ENCODE measurements around the gene TNNT2.

GRCh38 chr1:198519548-198520416, 20.7 kb downstream of the ATP6V1G3 start:
- RRBS, 2 experiments, result no CpG with 5 or more reads among the region's 11 CpGs

GRCh38 chr1:198633435-198633951, 5.3 kb upstream of the PTPRC start:
- RRBS, 2 experiments, result no CpG with 5 or more reads among the region's 5 CpGs

- RRBS, 2 experiments, result no CpG with 5 or more reads among the region's 1 CpG
Measured at GRCh38 chr1:198668521-198668910, 29.7 kb downstream of the PTPRC start.

DNA sequence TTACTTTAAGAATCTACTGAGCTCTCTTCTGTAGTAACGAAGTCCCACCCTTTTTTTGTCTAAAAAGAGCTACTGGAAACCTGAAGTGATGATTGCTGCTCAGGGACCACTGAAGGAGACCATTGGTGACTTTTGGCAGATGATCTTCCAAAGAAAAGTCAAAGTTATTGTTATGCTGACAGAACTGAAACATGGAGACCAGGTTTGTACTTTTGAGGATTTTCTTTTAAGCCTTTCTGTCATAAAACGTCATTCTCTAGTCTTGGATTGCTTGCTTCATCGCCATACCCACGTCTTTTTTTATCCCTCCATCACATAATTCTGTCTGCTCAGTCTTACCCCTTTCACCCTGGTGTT, 111.6 kb downstream of the PTPRC start:
- RRBS, 2 experiments, result no CpG with 5 or more reads among the region's 4 CpGs

- RRBS, 2 experiments, result no CpG with 5 or more reads among the region's 7 CpGs
Measured at GRCh38 chr1:199931982-199932434, 95.5 kb upstream of the NR5A2 start.

DNA sequence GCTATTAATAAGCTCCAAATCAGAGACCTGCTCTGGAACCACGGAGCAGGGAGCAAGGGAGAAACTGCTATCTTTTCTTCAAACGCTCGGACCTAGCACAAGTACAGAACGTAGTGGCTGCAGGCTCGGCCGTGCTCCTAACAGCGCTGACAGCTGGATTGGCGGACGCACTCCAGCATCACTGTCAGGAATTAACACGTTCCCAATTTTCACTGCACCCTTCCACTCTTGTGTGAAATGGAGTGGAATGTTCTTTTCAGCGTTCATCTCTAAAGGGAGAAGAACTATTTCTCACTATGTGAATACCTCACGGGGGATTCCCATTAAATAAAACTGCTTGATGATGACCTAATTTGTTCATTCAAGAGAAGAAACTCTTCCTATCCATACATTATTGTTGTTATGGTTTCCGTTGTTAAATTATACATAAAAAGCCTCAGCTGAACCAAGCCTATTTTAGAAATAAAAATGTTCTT, 106.9 kb downstream of the ZNF281 start:
- RRBS, 2 experiments, result no CpG with 5 or more reads among the region's 13 CpGs

DNA sequence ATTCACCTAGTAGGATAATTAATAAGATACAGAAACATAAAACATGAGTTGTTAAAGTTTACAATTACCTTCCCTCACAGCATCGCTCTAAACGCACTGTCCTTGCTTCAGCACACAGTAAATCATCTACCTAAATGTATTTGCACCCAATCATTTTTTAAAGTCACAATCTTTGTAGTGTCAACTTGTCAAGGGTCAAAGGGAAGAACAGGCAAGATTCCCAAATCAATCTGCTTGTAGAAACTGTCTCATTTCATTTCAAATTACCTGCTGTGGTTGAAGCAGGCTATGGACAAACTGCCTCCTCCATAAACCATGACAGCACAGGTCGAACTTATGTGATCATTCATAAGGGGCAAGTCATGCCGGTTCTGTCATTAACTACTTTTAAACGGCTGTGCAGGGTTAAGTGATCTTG, 93.6 kb downstream of the ZNF281 start:
- RRBS, 2 experiments, result no CpG with 5 or more reads among the region's 5 CpGs

DNA sequence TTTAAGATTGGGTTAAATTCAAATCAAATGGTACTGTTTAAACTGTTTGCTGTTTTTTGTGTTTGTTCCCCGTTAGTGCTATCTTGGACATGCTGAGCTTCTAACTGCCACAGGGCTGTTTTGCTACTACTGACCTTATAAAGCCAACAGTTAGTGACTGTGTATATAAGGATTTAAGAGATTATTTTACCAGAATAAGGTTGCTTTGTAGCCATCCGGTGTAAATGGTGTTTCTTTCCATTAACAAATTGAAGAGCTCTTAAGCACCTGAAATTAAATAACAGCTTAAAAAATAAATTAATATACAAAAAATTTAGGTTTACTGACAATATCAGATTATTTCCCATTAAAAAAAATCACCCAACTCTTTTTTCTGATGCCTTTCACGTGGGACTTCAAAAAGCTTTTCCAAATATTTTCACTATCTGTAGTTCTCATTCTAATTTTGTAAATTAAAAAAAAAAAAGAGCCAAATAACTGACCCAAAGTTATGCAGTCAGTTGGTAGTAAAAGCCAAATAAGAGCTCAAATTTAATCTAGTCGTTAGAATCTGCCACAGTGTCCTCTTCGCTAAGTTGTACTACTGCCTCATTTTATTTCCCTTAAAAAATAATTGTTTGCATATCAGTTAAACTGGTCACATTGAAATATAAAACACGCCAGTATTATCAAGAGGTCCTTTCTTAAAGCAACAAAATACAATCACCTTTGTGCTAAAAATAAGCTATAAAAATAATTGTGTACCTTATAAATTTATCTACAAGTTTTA, 36.7 kb downstream of the ZNF281 start:
- RRBS, 2 experiments, result no CpG with 5 or more reads among the region's 6 CpGs

DNA sequence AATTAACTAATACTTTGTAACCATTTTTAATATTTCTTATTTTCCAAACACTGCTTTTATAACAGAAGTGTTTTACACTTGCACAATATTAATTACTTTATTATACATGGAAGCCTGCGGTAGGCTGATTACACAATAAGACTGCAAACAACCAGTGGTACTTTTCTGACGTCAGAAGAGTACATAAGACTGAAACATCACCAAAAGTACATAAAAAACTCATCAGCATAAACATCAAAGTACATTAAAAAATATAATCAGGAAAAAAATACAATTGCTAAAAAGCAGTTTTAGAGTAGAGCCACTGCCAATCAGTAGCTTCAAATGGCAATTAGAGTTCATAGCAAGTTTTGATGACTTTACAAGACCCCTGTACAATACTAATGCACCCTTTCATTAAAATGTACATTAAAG, 4.5 kb downstream of the ZNF281 start:
- RRBS, 2 experiments, result no CpG with 5 or more reads among the region's 2 CpGs

DNA sequence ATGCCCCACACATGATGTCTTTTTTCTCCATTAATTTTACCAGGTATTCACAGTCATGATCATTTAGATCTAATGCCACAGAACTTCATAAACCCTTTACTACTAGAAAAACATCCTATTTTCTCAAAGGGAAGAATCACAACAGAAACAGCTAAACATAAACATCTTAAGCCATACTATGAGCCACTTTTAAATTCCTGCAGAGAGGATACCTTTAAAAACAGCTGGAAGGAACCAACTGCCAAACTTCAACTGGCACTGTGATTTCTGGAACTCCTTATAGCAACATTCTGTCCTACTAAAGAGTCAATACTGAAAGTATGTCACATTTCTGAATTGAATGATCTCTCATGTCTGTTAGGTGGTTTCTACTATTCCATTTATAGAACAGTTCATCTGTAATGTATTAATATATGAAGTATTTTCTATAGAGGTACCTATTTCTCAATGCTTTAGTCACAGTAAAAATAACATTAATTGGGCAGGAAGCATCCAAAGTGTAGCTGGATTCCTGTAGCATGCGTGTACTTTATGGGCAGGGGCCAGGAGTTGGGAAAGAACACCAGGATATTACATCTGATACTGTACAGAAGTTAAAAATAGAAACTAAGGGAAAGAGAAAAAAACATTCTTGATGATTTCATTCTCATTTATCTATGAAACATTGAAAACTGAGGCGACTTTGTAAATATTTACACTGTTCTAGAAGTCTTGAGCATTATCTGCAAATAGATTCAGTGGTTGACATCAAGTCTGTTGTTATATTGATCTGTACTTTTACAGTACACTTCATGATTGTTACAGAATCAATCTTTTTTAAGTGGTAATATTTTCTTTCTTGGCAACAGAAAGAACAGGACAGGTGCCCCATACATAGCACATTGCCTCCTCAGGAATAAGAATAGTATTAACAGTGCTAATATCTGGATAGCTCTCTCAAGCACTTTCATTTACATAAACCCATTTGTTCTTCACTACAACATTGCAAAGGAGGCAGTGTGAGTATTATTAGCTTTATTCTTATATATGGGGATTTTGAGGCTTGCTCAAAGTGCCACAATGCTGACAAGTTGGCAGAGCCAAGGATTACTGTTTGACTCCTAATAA, 6.1 kb upstream of the ZNF281 start:
- RRBS, 2 experiments, result no CpG with 5 or more reads among the region's 2 CpGs

GRCh38 chr1:200892274-200893110, 2.2 kb upstream of the INAVA start:
- RRBS, 2 experiments, result no CpG with 5 or more reads among the region's 8 CpGs

GRCh38 chr1:200893111-200893982, 1.4 kb upstream of the INAVA start:
- RRBS, 2 experiments, result no CpG with 5 or more reads among the region's 7 CpGs

DNA sequence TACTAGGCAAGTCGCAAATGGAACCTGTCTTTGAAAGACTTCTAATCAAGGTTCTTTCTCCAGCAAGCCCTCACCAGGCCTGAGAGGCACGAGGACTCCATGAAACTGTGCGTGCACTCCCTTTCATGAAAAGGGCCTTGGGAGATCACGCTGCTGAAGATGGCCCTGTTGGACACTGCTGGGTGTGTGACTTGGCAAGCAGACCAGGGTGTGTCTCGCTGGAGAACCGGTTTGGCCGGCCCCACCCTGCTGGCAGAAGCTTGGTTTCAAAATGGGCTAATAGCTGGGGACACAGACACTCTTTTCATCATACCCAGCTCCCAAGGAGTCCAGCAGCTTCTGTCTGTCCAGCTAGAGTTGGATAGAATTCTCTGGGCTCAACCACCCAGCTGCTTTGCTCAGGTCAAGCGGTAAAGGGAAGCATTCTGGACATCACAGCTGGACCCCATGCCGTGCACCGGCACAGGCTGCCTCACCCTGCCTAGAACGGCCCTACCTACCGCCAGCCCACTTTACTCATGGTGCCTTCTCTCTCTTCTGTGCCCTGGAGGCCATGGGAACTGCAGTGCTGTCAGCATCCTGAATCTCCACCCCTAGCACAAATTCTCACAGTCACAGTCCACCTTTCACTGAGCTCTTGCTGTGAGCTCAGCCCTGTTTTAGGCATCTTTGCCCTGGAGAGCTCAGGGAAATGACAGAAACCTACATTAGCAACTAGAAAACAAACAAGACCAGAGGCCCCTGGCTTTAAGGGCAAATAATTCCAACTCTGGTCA, 24.6 kb downstream of the PKP1 start:
- RRBS, 2 experiments, result no CpG with 5 or more reads among the region's 12 CpGs

DNA sequence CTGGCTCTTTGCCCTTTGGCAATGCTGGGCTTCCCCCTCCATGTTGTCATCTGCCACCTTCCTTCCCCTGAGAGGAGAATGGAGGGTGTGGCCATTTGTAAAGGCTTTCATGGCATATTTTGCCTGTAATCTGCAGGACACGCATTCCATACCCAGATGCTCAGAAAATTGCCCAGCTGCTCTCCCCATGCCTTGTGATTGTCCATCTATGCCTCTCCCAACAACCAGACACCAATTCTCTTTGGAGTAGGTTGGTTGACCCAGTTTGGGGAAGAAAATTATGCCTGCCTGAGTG, 27.8 kb downstream of the PKP1 start:
- RRBS, 2 experiments, result no CpG with 5 or more reads among the region's 1 CpG

- RRBS, 2 experiments, result no CpG with 5 or more reads among the region's 7 CpGs
Measured at GRCh38 chr1:201365577-201366093, 11.8 kb downstream of the TNNT2 start.

DNA sequence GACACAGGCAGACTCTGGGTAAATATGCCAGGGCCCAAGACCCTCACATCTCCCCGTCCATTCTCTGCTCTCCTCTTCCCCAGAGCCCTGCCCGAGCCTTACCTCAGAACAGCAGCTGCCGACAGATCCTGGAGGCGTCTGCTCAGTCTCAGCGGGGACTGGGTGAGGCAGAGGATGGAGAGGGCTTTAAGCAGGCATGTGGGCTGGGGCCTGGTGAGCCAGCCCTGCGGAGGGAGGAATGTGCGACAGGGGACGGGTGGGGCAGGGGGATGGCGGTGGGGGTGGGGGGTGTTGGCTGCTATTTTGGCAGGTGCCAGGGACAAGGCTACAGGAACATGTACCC, at the start of gene TNNT2:
Gene TNNT2 (minus strand): TSS at position 160 of the 343 bp plus-strand sequence.
- RRBS, 2 experiments, result no CpG with 5 or more reads among the region's 9 CpGs

- RRBS, 2 experiments, result 61% methylated on average over 4 of the region's 12 CpGs; no CpG with 5 or more reads in 1 of the 2 experiments
Measured at GRCh38 chr1:201448128-201448549, 20.8 kb downstream of the PHLDA3 start.

- RRBS, 2 experiments, result no CpG with 5 or more reads among the region's 6 CpGs
Measured at GRCh38 chr1:201483792-201484926, 15.2 kb upstream of the PHLDA3 start.

DNA sequence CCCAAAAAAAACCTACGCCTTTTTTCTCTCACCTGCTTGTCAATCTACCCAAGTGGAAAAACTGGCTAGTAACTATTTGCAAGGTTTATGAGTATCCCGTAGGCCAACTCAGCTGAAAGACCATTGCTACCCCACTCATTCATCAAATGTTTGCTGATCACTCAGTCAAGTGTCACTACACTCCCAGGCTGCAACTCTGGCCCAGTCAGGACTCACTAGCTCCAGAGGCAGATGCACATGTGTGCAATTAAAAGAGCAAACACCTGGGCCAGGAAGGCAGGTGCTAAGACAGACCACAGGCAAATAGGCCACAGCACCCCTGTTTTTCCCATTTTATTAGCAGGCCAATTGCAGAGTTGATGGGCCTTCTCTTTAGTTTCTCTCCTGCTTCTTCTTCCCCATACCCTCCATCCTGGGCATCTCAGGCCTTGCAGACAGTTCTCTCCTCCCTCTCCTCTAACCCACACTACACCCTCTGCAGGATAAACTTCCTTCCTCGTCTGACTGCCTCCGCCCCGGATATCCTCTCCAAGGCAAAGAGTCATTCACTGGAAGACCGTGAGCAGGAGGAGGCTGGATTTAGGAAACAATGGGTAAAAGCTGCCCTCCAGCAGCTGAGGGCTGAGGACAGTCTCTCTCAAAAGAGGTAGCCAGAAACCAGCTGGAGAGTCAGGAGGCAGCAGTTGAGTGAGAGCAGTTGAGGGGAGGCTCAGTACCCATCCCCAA, 1.6 kb downstream of the CSRP1 start:
- RRBS, 2 experiments, result no CpG with 5 or more reads among the region's 6 CpGs

All from LNCaP clone FGC (cell line).